Fibroblast of the aortic adventitia (primary cell): ENCODE data around the genes SLC39A6 and CELF4.

DNA sequence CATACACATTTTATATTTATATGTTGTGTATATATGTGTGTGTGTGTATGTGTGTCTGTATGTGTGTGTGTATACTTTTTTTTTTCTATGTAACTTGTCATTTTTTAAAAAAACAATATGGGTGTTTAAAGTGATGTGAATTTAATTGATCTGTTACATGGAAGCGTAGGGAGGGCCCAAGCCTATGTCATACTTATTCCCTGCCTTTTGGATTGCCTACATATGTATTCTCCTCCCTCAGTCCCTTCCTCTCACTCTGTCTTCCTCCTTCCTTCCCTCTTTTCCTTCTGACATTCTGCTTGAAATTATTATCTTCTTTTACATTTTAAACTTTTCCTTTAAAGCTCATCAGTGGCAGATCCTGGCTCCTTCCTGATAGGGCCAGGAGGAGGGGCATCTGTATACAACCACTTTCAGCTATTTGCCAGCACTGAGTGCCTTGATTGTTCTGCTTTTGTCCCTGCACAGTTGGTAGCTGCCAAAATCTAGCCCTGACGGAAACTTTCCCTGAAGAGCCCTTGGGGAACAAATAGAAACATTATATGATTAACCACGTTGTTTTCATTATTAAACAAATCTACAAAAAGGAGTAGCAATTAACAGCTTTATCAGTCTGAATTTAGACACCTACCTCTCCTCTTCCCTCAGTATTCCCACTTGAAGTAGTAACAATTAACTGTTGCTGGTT is 7.0 kb downstream of the ASXL3 start:
- CAGE, long polyA plus RNA, result no peak

GRCh38 chr18:34592815-34593560 is 117.1 kb upstream of the DTNA start:
- CAGE, long polyA plus RNA, result no peak

DNA sequence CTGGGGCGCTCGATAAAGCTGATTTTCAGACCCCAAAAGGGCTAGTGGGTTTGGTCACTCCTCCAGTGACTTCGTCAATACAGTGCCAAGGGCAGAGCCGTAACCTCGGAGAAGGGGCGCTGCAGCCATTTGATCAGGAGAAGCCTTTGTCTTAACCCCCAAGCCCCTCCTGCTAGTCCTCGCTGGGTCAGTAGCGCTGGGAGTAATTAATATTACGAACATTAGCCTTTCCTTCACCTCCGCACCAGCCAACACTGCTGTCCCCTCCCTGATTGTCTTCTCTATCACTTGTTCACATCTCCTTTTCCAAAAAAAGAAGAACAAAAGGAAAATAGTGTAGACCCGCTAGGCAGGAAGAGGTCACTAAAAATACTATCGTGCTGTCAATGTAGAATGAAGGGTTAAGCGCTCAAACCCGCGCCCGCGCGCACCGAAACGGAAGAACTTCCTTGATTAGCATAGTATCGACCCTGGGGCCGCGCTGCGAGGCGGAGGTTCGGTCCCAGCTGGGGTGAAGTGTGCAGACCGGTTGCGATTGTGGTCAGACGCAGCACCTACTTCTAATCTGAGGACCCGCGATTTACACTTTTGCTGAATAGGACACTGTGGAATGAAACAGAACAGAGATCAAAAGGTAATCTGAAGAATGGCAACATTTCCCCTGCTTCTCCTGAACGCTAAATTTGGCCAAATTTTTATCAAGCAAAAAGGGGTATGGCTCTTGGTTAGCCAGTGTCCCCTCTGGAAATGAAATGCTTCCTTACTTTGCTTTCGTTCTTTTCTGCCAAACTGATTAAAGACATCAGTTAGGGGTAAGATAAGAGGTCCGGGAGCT is 63.1 kb upstream of the MAPRE2 start:
- CAGE, long polyA plus RNA, result no peak

GRCh38 chr18:35050573-35051220 is 9.5 kb downstream of the MAPRE2 start:
- CAGE, long polyA plus RNA, result no peak

DNA sequence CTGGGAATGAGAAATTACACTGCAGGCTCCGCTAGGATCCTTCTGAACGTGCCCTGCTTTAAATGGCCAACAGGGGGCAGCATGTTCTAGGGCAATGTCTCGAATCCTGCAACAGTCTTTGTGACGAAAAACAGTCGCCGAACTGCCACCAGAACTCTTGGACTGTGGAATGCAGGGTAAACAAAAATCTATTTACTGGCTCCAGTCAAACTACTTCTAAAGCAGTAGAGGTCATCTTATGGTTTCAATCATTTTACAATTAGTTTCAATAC is 9.8 kb upstream of the ZNF397 start:
- CAGE, long polyA plus RNA, result no peak

DNA sequence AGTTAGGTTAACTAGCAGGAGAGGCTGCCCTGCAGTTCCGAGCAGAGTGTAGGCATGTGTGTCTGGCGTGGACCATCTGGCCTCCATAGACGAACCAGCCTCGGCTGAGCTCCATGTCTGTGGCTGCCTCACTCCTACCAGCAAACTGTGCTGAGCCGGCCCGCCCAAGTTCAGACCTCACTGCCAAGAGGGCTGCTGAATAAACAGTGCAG is 27.4 kb downstream of the INO80C start:
- CAGE, long polyA plus RNA, result no peak

GRCh38 chr18:35488765-35489195 is 9.0 kb downstream of the INO80C start:
- CAGE, long polyA plus RNA, result no peak

GRCh38 chr18:35582887-35583676 is 1.5 kb downstream of the GALNT1 start:
- CAGE, long polyA plus RNA, result no peak

DNA sequence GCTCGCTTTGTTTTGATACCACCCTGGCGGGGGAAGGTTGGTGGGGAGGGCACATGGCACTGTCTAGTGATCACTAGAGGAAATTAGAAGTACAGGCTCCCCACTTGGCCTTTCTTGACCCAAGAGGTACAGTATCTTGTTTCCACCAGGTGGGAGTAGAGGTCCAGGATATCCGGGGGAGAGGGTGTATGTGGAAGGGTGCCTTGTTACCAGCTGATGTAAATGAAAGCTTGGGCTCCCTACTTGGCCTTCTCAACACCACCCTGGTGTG is 7.4 kb downstream of the GALNT1 start:
- CAGE, long polyA plus RNA, result no peak

DNA sequence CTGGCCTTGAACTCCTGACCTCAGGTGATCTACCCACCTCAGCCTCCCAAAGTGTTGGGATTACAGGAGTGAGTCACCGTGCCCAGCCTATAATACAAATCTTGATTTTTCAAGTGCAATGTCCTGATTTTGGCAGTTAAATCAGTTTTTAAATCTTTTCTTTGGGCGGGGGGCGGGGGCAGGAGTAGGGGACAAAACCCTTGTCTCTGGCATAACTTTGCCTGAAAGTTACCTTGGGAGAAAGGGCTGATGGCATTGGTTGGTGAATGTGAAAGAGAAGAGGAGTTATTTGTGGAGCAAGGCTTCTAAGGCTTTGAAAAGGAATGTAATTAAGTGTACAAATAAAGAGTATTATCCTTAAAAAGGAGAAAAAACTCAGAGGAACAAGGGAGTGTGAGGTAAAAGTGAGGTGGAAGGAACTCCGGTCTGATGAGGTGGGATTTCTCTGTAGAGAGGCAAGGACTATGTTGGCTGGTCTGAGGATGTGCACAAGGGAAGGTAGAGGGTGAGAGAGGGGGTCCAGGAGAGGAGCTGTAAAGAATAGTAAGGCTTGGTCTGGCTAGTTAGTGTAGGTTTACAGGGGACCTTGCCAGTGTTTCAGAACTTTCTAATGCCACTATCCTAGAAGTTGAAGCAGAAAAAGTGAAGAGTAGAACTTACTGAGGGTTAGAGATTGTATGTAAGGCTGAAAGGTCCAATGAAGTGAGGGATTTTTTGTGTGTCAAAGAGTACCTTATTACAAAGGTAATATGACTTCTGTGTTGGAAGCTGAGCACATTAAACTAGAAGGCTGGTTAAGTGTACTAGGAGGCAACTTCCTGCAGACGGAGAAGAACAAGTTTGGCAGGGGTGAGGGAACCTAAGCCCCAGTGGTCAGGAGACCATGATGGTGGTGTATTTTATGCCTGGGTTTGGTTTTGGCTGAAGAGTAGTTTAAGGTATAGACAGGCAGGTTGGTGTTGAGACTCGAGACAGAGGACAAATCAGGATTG is 12.7 kb downstream of the GALNT1 start:
- CAGE, long polyA plus RNA, result no peak

- CAGE, long polyA plus RNA, result no peak
These were observed 72.9 kb downstream of the GALNT1 start for GRCh38 chr18:35654501-35654843.

DNA sequence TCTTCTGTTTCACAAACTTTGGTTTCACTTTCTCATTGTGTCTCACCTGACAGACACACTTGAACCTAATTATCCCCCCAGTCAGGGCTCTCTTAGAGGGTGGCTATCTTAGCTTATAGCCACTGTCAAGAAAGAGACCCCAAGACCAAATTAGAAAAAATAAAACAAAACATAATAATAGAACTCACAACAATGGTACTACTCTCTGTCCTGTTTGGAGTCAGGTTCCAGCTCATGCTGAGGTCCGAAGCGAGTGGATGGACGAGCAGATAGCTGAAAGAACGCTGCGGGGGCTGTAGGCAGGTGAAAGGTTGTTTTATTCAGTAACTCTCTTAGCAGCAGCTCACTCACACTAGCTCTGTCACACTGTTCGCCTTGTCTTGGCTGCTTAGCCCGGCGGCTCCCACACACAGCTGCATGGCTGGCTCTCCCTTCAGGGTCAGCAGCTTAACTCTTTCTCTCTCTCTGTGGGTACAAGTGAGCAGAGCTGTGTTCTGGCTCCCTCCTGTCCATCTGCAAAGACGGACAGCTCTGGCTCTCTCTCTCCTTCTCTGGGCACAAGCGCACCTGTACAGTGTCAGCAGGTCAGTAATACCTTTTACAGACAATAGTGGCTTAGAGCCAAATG is 149.1 kb downstream of the GALNT1 start:
- CAGE, long polyA plus RNA, result no peak

DNA sequence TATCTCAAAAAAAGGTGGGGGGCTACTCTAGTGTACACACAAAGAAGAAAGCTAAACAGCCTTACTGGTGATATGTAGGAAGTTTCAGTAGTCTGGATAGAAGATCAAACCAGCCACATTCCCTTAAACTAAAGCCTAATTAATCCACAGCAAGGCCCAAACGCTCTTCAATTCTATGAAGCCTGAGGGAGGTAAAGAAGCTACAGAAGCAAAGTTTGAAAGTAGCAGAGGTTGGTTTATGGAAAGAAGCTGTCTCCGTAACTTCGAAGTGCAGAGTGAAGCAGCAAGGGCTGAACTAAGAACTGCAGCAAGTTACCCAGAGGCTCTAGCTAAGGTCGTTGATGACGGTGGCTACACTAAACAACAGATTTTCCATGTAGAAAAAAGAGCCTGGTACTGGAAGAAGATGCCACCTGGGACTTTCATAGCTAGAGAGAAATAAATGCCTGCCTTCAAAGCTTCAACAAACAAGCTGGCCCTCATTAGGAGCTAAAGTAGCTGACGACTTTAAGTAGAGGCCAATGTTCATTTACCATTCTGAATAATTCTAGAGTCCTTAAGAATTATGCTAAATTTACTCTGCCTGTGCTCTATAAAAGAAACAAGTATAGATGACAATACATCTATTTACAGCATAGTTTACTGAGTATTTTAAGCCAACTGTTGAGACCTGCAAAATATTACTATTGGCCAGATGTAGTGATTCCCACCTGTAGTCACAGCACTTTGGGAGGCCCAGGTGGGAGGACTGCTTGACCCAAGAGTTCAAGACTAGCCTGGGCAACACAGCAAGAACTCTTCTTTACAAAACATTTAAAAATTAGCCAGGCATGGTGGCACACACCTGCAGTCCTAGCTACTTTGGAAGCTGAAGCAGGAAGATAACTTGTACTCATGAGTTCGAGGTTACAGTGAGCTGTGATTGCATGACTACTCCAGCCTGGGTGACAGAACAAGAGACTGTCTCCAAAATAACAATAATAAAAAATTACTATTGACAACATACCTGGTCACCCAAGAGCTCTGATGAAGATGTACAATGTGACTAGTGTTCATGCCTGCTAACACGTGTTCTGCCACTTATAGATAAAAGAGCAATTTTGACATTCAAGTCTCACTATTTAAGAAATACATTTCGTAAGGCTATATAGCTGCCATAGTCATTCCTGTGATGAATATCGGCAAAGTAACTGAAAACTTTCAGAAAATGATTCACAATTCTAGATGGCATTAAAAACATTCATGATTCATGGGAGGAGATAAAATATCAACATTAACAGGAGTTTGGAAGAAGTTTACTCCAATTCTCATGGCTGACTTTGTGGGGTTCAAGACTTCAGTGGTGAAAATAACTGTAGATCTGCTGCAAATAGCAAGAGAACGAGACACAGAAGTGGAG is 44.9 kb downstream of the RPRD1A start:
- CAGE, long polyA plus RNA, result no peak

DNA sequence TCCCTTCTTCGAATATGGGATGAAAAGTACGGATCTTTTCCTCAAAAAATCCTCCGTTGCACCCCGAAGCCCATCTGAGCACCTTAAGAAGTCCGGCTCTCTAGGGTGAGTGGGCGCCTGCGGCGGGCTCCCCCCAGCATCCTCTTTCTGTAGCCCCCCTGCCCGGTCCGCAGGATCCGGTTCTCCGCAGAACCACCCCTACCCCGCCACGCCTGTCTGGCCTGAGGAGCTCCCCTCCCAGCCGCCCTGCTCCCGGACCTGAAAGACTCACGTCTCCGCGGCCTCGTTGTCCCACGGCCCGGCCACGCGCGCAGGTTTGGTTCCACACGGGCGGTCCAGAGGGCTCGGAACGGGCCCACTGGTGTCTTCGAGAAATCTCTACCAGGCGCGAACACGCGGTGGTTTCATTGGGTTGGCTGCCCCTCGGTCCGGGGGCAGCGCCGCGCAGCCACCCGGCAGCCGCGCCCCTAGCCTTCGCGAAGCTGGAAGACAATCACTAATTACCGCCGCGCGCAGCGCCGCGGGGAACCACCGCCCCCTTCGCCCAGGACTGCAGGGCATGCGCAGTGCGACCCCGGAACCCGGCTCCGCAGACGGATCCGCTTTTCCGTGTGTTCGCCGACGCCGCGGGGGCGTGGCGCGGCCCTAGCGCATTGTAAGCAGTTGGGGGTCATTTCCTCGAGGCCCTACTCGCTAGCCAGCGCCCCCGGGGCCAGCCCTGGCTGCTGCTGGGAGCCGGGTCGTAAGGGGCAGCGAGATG is at the start of gene SLC39A6:
Gene SLC39A6, minus strand, starts transcription at position 498 of the 760 bp plus-strand sequence.
- CAGE, long polyA plus RNA, result no peak

DNA sequence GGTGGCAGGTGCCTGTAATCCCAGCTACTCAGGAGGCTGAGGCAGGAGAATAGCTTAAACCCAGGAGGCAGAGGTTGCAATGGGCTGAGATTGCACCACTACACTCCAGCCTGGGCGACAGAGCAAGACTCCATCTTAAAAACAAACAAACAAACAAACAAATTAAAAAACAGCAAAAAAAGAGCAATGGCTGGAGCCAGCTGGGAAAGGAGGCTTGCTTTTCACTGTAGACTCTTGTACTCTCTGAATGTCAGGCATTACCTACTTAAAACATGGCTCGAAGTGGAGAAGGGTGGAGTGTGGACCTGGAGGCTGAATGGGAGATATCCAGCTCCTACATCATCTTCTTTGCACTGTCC is 32.2 kb downstream of the MOCOS start:
- CAGE, long polyA plus RNA, result no peak

DNA sequence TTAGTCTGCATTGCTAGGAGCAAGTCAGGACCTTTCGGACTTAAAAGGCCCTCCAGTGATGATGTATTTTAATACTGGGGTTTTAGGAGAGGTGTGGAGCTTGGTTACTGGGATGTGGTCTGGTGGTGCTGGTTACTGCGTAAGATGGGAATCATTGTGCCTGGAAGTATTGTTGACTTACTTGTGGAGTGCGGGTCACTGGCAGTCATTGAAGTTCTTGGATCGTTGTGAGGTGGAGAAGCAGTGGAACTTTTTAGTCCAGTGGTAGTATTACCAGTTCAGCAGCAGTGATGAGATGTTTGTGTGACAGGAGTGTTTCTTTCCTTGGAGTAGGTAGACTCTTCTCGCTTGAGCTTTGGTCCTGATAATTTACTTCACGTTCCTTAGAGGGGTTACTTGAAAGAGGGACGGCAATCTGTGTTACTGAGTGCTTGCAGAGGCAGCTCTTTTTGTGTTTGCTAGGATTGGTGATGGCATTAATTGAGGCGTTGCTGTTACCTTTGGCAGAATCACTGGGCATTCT is 761 bp downstream of the KIAA1328 start:
- CAGE, long polyA plus RNA, result no peak

DNA sequence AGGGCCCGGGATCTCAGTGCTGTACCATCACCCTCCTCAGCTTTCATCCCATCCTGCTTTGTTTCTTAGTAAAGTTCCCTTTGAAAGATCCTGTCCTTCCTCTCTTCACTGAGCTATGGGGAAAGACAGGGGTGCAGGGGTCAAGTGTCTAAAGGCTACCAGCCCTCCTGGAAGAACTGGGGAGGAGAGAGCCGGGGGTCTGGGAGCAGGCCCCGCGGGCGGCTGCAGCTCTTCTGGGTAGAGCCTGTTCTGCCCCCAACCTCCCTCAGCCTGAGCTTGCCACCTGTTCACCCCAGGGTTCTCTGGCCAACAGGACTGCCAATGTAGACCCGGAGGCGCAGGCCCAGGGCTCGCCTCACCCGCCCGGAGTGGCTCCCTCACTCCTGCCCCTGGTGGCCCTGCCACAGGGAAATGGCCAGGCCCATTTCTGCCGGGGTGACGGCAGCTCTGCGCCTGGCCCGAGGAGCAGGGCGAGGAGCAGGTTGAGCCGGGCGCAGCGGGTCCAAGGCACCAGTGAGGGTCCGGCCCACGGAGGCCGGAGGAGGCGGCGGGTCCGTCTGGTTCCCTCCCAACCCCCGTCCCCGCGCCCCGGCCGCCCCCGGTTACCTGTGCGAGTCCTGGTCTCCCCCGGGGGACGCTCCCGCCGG is 312.3 kb downstream of the CELF4 start:
- CAGE, long polyA plus RNA, result no peak

DNA sequence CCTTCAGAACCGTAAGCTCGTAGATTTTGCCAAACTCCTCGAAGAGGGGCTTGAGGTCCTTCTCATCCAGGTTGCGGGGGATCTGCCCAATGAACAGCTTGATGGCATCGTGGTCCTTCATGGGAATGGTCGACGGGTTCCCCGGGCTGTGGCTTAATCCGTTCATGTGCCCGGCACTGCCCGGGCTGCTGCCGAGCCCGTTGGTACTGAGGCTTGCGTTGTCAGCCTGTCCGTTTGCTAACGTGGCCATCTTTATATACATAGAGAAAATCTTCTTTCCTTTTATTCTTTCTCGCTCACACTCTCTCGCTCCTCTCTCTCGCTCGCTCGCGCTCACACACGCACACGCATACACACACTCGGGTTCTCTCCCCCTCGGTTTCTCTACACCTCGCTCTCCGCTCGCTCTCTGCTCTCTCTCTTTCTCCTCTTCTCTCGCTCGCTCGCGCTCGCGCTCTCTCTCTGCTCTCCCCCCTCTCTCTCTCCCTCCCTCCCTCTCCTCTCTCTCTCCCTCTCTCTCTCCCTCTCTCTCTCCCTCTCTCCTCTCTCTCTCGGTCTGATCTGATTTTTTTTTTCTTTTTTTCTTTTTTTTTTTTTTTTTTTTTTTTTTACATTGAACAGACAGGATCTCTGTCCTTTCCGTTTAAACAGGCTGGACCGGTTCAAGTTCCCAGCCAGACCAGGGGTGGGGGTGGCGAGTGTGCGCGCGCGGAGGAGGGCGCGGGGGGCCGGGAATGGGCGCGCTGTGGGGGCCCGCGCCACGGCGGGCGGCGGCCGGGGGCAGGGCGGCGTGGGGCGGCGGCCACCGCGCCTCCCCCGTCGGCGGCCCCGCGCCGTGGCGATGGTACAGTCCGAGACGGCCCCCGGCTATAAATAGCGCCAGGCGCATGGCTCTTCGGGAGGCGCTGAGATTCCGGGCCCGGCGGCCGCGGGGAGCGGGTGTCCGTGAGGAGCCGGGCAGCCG is at the start of gene CELF4:
Gene CELF4, minus strand, starts transcription at position 419 of the 964 bp plus-strand sequence.
- CAGE, long polyA plus RNA, result no peak

DNA sequence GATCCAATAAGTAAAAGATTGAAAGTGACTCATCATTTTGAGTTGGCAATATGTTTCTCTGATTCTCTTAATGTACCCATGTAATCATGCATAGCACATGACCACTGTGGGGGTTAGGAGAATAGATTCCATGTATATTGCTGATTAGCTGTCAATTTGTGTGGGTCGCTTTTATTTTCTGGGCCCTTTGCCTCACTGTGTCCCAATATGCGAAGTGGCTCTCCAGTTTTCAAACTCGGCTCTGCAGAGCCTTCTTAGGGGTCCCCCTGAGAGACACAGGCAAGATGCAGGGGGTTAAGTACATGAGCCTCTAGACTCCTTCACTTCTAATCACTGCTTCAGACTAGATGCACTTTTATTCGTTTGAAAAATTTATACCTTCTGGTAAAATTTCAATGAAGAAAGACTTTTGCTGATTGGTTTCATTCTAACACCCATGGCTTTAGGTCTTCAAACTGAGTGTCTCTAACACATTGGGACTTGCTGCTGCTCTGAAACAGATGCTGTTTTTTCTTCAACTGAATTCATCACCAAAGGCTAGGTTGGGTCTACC is 273.0 kb upstream of the CELF4 start:
- CAGE, long polyA plus RNA, result no peak

DNA sequence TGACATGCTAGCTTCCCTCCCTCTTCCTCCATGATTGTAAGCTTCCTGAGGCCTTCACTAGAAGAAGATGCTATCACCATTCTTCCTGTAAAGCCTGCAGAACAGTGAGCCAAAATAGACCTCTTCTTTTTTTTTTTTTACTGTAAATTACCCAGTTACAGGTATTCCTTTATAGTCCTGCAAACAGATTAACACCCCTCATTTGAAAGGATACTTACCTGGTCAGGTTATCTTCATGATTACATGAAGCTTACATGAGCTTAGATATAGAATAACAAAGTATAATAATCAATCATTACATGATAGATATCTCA is 1423.2 kb upstream of the CELF4 start:
- CAGE, long polyA plus RNA, result no peak